GM23338 (cell line): ENCODE results near the genes MINDY4, PDE1C and TBX20.

DNA sequence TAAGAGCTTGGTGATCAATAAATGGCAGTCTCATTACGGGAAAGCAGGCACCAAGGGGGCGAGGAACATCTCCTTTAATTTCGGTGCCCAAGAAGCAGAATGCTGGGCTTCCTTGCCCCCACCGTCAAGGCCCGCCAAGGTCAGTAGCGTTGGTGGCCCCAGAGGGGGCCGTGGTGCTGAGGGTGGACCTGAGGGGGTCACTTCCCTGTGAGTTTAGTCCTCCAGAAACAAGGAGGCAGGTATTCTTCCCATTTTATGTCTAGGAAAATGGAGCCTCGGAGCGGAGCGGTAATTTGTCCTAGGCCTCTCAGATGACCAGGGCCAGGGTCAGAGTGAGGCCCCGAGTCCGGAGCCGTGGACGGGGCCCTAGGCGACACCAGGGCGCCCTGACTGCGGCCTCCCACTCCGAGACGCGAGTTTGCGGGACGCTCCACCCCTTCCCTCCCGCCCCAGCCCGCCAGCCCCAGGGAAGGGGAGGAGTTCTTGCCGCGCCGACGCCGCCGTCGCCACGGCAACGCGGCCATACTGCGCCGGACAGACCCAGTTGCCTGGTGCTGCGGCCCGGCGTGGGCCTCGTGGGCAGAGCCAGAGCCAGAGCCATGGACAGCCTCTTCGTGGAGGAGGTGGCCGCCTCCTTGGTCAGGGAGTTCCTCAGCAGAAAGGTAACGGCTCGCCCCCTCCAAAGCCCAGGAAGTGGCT is at the start of gene MINDY4:
Gene MINDY4 (plus strand): TSS at position 523 of the 699 bp plus-strand sequence.
- PRO-cap = bidirectional peak, plus-strand start at position 310 of the sequence, minus-strand start at position 290 of the sequence; bidirectional peak, plus-strand start at position 523 of the sequence, minus-strand start at position 420 of the sequence
- RAMPAGE, long total RNA = start-site peak on the plus strand centred at position 531 of the sequence, 28 bp wide, 50 and 15 reads in 2 replicates

- PRO-cap = no peak
- RAMPAGE, long total RNA = no peak
Measured at GRCh38 chr7:30859653-30859852, 52.1 kb upstream of the AQP1 start.

GRCh38 chr7:30866973-30867883 is 44.4 kb upstream of the AQP1 start:
- PRO-cap = no peak
- RAMPAGE, long total RNA = no peak

DNA sequence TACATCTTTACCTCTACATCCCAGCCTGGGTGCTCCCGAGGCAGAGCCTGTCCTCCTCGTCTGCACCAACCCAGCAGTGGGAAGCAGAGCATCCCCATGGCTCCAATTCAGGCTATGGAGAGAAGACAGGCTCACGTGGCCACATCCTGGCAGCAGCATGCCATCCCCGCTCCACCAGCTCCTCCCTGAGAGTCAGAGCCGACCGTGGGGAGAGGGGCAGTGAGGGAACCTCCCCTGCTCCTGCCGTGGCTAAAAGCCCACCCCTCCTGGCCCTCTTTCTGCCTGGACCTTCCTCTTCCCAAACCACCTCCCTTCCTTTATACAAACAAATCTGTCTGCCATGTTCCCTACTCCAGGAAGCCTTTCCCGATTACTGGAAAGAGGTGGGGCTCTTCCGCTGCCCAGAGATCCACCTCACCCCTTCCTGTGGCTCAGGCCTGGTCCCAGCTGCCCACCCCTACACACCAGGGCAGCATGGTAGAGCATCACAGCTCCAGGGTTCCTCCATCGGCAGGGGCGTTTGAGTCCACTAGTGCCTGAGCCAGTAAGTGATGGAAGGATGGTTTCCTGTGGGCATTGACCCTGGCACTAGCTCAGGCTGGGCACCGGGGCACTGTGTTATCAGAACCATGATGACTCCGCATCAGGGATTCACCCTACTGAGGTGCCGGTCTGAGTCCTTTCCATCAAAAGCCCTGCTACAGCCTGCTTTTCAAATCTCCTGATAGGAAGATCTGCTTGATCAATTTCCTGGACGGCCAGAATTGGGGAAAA is 10.7 kb upstream of the AQP1 start:
- PRO-cap = no peak
- RAMPAGE, long total RNA = no peak

DNA sequence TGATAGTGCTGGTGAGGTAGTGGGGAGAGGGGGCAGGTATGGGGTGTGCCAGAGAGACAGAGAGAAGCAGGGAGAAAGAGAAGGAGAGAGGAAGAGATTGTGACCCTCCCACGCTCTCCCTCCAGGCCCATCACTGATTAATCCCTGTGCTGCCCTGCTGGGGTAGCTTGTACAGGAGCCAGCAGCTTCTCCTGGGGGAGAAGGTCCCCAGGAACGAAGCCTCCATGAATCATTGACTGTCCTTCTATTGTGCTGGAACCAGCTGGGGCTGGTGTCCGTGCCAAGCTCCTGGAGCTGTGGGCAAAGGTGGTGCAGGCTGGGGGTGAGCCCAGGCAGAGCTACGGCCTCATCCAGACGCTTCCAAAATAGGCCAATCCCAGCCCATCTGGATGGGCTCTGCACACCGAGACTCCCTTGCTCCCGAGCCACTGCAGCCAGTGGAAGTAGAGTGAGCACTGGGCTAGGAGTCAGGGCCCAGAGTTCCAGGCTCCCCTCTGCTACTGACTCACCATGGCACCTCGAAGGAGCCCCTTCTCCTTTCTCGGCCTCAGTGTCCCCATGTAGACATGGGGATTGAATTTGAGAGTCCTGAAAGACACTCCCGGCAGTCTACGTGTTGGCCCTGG is 21.0 kb downstream of the AQP1 start:
- PRO-cap = no peak
- RAMPAGE, long total RNA = no peak

DNA sequence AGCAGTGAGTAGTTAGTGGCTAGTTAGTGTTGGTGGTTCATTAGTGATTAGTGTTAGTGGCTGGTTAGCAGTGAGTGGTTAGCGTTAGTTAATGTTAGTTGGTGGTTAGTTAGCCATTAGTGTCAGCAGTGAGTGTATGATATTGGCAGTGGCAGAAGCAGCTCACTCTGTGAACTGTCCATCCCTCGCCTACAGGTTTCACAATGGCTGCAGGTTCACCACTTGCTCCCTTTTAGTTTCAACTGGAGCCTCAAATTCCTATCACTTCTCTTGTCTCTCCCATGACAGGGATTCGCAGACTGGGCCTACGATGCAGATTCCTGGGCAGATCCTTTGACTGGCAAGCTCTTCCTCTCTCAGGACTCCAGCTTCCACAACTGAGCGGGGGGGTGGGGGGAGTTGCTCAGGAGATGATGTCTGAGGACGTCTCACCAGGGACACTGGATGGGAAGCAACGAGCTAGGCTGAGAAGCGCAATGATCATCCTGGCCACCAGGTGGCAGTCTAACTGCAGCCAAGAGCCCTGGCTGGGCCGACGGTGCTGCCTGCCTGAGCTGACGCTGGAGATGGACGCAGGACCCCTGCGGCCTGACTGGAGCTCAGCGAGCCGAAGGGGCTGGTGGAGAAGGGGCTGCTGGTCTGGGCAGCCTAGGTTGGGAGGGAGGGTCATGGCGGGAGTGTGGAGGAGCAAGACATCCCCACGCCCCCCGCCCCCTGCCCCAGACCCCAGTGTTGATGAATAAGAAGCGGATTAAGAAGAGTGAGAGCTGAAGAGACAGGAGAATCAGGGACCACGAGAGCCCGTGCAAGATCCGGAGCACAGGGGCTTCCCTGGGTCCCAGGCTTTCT is 19.8 kb downstream of the GHRHR start:
- PRO-cap = bidirectional peak, plus-strand start at position 627 of the sequence, minus-strand start at position 205 of the sequence
- RAMPAGE, long total RNA = no peak

DNA sequence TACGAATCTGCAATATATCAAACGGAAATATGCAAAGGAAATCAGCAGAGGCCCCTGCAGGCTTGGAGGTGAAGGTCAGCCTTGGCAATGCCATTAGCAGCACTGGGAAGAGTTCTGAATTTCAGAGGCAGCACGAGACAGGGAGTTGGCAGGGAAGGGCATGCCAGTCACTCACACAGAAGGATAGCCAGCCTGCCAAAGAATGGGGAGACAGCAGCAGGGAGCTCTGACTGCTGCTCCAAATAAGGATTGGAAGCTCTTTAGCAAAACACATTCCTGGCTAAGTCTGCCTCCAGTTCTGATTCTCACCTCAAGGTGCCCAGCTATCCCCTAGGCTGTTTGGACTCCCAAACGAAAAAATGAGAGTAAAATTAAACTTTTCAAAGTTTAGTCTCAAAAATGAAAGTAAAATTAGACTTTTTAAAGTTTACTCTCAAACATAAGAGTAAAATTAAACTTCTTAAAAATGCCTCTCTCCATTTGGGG is 188.0 kb downstream of the PDE1C start:
- PRO-cap = unidirectional peak, plus-strand start at position 295 of the sequence
- RAMPAGE, long total RNA = no peak

DNA sequence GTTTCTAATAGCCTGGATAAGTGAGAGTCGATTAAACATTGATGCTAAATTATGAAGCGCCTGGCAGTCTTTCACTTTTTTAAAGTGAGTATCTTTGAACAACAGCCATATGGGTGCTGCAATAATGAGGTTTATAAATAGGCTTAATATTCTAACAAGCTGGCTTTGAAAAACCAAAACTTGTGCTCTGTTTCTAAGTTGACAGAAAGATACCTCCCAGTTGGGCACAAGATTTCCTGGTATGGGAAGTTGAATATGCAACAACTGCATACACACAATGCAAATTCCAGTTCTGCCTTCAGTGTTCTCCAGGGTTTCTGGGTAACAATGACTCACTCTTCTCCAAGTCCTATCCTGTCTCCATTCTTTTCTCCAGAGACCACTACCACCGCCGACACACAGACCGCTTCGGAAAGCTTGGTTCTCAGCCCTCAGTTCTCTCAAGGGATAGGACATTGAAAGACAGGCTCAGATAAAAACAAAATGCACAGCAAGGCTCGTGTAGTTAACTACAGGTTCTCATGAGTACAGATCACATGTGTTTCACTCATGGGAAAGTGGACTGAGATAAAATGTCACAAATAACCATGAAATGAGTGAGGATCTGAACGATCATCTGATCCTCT is 12.2 kb downstream of the PDE1C start:
- PRO-cap = no peak
- RAMPAGE, long total RNA = no peak

GRCh38 chr7:32070341-32070736 is at the start of gene PDE1C:
Gene PDE1C (minus strand): TSS chr7:32070407.
- PRO-cap = no peak
- RAMPAGE, long total RNA = no peak

DNA sequence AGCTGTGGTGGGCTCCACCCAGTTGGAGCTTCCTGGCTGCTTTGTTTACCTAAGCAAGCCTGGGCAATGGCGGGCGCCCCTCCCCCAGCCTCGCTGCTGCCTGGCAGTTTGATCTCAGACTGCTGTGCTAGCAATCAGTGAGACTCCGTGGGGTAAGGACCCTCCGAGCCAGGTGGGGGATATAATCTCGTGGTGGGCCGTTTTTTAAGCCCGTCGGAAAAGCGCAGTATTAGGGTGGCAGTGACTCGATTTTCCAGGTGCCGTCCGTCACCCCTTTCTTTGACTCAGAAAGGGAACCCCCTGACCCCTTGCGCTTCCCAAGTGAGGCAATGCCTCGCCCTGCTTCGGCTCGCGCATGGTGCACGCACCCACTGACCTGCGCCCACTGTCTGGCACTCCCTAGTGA is 192.9 kb downstream of the AVL9 start:
- PRO-cap = bidirectional peak, plus-strand start at position 130 of the sequence, minus-strand start outside the sequence
- RAMPAGE, long total RNA = no peak

- PRO-cap = no peak
- RAMPAGE, long total RNA = no peak
Measured at GRCh38 chr7:33043457-33043858, 19.1 kb downstream of the NT5C3A start.

DNA sequence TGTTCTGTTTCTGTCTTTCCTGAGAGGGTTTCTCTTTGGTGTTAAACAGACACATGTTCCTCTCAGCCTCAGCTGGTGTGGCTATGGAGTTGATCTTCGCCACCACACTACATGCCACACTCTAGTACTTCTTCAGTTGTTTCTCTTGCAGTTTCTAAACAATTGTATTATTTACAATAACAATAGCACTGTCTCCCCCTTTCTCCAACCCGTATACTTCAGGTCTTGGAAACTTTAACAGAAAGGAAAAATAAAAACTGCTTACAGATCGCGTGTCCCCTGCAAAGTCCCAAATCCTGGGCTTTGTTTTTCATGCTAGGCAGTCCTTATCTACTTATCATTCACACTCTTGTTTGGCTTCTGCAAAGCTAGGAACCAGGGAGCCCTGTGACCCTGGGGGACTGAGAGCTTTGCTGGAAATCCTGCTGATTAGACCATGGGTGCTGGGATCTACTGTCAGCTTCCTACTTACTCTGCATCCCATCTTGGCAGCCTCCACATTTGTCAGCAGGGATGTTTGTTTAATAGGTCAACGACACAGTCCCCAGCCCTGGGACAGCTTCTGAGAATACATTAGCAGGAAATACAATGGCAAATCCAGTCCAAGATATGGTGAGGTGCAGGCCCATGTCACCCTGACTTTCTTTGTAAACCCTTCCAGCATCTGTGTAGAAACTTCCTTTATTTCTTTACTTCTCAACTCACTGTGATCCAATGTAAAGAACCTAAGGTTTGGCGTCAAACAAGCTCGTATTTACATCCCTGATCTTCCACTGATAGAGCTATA is 193.8 kb upstream of the BMPER start:
- PRO-cap = no peak
- RAMPAGE, long total RNA = no peak

GRCh38 chr7:33761339-33762004 is 143.9 kb upstream of the BMPER start:
- PRO-cap = no peak
- RAMPAGE, long total RNA = no peak

GRCh38 chr7:33987366-33987662 is 82.0 kb downstream of the BMPER start:
- PRO-cap = no peak
- RAMPAGE, long total RNA = no peak

GRCh38 chr7:33994579-33994778 is 89.1 kb downstream of the BMPER start:
- PRO-cap = unidirectional peak, minus-strand start at chr7:33994644
- RAMPAGE, long total RNA = no peak

GRCh38 chr7:34814077-34814573 is 156.1 kb downstream of the NPSR1 start:
- PRO-cap = no peak
- RAMPAGE, long total RNA = no peak

DNA sequence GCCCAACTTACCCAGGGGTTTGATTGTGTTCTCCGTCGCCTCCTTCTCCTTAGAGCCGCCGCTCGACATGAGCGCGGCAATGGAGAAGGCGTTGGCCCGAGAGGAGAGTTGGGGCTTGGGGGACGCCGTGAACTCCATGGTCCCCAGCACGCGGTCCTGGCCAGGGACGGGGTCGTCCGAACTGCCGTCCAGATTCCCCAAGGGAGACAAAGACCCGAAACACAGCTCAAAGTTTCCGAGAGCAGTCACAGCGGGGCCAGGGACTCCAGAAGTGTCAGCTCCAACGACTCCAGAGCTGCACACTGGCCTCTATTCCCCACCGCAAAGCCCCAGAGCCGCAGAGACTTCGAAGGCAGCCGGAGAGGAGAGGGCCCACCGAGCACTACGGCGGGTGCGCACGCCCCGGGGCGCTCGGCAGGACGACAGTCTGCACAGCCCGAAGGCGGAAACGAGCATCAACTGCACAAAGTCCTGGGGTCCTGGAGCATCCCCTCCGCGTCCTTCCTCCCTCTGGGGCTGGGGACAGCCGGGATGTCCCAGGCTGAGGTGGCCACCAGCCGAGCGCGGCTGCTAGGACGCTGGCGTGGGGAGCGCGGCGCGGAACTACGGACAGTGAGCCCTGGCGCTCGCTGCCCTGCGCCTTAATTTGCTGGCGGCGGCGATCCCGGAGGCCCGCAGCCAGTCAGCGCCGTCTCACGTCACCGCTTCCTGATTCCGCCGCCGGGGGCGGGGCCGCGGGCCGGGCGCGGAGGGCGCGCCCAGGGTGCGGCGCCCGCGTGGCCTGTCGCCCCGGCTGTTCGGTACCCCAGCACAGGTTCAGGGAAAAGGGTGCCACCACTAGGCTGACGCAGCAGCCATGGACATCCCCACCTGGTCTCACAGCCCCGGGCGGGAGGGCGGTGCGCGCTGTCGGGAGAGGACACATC is at the start of gene TBX20:
Gene TBX20 (minus strand): TSS at position 618 of the 926 bp plus-strand sequence.
- PRO-cap = bidirectional peak, plus-strand start at position 709 of the sequence, minus-strand start at position 614 of the sequence
- RAMPAGE, long total RNA = no peak

DNA sequence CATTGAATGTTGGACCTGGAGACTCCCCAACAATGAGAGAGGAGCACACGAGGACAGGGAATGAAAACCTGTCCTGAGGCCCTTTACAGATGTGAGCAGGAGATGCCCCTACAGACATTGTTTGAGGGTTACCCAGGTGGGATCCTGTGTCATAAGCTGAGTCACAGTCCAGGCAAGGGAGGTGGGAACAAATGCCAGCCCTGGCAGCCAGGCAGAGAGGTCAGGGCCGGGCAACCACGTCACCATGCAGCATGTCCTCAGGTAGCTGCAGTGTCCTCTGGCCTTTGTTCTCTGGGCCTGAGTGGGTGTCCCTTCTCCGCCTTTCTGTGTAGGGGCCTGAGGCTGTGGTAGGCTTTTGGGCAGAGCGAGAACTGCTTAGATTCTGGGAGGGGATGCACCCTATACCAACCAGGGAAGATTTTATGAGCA is 147.5 kb upstream of the TBX20 start:
- PRO-cap = no peak
- RAMPAGE, long total RNA = no peak

DNA sequence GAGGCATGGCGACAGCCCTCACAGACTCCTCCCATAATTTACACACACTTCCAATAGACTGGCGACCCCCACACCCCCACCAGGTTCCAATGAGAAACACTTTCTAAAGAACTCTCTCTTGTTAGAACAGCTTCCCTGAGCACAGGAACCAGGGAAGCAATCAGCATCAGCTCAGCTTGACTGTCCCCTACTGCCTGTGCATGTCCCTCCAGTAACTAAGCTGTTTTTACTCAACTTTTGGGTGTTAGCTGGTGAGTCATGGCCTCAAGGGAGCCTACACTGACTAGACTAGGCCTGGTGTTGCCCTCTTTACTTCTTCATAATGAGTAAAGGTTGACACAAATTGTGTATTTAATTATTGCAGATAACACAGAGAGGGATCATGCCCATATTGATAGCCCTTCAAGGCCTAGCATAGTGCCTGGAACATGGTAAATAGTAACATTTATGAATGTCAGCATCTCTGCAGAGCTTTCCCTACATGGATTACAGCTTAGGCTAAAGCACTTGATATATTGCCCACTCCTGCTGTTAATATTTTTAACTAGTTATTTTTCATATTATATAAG is 32.7 kb upstream of the HERPUD2 start:
- PRO-cap = no peak
- RAMPAGE, long total RNA = no peak

DNA sequence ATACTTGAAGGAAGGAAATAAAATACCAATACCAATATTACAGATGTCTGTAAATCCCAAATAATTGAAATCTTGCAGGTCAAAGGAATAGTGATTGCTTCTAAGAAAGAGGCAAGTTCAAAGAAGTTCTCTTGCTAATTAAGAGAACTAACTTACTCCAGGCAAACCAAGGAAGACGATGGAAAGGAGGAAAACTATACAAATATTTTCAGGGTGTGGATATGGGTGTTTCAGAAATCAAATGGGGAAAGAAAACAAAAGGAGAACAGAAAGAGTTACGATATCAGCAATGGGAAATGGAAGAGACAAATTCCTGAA is 87.0 kb downstream of the SEPTIN7 start:
- PRO-cap = no peak
- RAMPAGE, long total RNA = no peak